ENCODE measurements around the genes POLR2E and CBARP.

DNA sequence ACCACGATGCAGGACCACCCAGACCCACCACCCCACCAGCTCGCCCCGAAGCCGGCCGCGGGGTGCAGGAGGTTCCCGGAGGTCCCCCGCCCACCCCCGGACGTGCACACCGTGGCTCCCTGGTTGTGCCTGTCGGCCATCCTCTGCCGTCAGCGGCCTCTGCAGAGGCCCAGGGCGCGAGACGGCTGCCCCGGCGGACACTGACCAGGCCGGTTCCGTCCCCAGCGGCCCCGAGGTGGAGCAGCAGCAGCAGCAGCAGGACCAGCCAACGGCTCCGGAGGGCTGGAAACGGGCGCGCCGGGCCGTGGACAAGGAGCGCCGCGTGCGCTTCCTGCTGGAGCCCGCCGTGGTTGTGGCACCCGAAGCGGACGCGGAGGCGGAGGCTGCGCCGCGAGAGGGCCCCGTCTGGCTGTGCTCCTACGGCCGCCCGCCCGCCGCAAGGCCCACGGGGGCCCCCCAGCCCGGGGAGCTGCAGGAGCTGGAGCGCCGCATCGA, 8.8 kb downstream of the GRIN3B start:
- PRO-cap = no peak

DNA sequence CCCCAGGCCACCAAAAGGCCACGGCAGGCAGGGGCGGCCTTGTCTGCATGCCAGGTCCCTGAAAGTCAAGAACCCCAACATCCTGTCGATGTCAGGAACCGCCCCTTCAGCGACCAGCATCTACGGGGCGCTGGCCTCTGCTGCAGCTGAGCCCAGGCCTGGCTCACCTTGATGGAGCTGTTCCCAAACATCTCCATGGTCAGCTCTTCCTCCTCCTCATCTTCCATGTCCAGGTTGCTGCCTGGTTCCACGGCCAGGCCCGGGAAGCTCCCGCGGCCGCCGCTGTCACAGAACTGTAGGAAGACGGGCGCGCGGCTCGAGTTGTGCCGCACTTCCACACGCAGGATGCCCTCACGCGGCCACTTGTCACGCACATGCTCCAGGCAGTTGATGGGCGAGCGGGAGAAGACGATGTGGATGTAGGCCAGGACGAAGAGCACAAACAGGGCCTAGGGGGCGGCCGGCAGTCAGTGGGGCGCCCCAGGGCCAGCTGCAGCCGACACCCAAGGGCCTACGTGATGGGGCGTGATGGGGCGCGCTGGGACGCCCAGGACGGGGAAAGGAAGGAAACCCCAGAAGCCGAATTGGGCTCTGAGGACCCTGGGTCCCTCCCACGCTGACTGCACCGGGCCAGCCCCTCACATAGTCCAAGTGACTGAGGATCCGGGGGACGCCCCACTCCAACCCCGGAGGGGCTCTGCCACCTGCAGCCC, 6.7 kb downstream of the TMEM259 start:
- PRO-cap = no peak

DNA sequence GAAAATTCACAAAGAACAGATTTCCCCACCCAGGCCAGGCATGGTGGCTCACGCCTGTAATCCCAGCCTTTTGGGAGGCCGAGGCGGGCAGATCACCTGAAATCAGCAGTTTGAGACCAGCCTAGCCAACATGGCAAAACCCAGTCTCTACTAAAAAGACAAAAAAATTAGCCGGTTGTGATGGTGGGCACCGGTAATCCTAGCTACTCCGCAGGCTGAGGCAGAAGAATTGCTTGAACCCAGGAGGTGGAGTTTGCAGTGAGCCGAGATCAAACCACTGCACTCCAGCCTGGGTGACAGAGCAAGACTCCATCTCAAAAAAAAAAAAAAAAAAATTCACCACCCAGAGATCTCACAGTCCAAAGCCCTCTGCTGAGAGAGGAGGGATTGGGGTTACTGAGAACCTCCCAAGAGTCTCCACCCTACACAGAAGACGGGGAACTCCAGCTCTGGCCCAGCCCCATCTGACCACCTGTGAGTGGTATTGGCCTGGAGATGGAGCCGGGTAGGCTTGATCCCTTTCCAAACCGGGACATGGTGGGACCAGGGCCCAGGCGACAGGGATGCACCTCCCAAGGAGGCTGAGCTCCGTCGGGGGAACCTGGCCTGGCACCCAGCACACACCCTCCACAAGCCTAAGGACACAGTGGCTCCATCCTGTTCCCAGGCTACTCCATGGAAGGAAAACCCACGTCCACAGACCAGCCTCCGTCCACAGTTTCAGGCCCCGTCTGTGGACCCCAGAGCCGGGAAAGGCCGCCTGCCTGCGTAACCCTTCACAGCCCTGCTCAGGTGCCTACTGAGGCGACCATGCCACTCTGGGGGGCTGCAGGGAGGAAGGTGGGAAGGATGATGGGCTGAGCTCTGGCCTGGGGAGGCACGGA, 2.0 kb downstream of the TMEM259 start:
- PRO-cap = no peak

DNA sequence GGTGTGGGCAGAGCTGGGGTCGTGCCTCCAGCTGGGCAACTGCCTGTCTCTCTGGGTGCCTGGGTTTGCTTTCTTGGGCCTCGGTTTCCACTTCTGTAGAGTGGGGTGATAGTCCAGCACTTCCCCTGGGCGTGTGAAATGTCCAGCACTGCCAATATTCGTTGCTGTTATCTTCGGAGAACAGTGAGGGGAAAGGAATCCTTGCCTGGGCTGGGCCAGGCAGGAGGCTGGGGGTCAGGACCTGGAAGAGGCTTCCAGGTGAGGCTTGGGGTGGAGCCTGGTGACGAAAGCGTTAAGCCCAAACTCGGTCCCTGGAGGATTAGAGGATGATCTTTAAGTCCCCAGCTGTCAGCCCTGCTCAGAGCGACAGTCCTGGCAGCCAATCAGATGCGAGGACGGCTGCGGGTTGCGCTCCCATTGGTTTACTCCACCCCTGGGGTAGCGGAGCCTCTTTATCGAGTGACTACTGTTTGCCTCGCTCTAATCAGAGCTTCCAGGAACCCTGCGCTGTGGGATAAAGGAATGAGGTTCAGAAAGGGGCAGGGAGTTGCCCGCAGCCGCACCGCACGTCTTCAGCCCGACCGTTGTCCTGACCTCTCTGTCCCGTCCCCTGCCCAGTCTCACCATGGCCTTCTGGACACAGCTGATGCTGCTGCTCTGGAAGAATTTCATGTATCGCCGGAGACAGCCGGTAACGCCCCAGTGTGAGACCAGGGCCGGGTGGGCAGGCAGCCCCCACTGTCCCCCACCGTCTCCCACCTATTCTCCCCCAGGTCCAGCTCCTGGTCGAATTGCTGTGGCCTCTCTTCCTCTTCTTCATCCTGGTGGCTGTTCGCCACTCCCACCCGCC, 1.1 kb downstream of the ABCA7 start:
- PRO-cap = no peak

DNA sequence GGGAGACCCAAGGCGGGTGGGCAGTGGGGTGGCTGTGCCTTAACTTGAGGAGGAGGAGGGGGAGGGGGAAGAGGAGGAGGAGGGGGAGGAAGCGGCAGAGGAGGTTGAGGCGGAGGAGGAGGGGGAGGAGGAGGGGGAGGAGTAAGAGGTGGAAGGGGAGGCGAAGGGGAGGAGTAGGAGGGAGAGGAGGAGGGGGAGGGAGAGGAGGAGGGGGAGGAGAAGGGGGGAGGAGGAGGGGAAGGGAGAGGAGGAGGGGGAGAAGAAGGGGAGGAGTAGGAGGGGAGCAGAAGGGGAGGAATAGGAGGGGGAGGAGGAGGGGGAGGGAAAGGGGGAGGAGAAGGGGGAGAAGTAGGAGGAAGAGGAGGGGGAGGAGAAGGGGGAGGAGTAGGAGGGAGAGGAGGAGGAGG, 12.4 kb downstream of the ABCA7 start:
- PRO-cap = no peak

DNA sequence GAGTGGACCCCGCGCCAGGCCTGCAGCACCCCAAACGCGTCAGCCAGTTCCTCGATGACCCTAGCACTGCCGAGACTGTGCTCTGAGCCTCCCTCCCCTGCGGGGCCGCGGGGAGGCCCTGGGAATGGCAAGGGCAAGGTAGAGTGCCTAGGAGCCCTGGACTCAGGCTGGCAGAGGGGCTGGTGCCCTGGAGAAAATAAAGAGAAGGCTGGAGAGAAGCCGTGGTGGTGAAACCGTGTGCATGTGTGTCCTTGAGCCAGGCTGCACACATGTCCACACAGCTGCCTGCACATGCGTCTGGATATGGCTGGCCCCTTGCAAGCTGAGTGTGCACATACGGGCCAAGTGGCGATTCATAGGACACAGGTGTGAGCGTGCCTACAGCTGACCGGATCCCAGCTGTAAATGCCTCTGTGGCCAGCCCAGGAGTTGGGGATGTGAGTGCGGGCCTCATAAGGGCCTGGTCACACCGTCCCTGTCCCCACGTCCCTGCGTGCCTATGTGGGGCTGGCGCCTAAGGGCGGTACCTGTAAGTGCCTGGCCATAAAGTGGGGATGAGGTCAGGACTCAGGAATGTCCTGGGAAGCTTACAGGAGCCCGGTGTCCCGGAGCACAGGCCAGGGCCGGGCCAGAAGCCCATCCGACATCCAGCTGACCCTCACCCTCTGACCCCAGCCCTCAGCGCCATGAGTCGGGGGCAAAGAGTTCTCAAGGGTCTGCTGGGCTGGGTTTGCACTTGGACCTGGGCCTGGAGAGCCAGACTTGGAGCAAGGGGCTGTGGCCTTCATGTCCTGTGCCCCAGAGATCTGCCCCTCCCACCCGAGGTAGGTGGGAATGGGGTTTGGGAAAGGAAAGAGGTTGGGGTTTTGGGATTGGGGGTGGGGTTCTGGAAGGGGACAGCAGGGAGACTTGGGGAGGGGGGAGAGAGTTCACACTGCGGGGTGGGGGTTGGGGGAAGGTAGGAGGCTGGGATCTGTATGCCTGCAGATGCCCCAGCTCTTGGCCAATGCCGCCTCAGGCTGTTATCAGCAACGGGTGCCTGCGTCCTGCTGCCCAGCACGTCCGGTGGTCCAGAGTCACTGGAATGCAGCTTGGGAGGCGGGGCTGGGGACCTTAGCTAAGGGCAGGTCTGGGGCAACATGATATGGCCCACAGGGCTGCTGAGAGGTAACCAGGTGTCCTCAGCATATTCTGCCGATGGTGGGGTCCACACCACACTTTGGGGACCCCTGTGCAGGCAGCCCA, 1.2 kb upstream of the ARHGAP45 start:
- PRO-cap = no peak

GRCh38 chr19:1079177-1080569, 12.7 kb downstream of the ARHGAP45 start:
- PRO-cap = no peak

DNA sequence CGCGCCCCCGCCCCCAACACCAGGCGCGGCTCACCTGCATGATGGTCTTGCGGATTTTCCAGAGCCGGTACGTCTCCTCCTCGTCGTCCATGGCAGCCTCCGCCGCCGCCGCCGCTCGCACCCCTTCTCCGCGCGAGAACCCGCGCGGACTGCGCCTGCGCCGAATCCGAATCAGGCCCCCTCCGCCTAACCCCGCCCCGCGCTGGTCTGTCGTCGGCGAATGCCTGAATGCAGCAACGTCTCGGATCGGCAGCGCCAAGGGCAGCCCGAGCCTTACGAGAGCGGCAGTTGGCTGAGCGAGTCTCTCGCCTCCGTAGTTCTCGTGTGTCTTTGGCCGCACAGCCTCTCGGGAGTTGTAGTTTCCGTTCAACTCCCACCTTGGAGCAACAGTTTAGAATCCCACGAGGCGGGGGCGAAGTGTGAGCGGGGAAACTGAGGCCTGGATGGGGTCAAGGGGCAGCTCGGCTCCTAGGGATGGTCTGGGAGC, at the start of gene POLR2E:
Gene POLR2E (minus strand): TSS at position 151 of the 487 bp plus-strand sequence.
- PRO-cap = unidirectional peak, minus-strand start at position 128 of the sequence

DNA sequence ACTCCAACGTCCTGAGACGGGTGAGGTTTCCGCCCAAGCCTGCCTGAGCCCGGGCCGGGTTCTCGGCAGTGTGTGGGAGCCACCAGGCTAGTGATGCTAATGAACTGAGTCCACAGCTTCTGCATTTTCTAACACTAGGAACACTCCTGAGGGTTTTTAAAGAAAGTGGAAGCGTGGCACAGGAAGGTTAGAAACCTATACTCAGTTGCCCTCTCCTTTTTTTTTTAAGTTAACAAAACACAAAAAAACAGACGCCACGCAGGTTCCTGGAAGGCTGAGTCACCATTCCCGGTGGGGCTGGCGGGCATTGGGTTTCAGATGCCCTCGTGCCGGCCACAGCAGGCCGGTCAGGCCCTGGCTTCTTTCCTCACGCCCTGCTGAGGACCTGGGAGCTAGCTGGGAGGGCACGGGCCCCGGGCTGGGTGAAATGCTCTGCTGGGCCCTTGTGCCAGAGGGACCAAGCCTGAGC, 22.3 kb downstream of the GPX4 start:
- PRO-cap = no peak

DNA sequence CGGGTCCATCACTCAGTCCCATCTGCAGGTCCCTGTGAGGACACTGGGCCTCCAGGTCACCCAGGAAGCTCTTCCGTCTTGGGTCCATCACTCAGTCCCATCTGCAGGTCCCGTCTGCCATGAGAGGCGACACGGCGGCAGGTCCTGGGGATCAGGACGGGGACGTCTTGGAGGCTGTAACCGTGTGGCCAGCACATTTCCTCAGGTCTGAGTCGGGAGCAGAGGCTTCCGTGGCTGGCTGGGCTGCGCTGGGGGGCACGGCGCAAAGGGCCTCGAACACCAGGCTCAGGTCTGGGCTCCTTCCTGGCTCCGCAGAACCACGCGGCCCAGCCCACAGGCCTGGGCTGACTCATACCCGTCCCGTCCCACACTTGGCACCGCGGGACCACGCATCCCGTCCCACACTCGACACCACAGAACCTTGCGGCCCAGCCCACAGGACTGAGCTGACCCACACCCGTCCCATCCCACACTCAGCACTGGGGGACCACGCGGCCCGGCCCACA, 30.2 kb downstream of the SBNO2 start:
- PRO-cap = no peak

DNA sequence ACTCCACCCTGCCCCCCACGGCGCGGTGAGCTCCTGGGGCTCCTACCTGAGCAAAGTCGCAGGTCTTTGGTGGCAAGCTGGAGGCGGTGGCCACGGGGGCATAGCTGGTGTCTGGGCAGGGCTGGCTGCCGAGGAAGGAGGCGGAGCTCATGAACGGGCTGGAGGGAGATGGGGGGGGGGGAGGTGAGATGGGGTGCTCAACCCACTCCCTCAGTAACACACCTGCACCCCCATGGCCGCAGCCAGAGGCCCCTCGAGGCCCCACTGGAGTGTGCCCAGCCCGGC, 26.9 kb downstream of the SBNO2 start:
- PRO-cap = no peak

DNA sequence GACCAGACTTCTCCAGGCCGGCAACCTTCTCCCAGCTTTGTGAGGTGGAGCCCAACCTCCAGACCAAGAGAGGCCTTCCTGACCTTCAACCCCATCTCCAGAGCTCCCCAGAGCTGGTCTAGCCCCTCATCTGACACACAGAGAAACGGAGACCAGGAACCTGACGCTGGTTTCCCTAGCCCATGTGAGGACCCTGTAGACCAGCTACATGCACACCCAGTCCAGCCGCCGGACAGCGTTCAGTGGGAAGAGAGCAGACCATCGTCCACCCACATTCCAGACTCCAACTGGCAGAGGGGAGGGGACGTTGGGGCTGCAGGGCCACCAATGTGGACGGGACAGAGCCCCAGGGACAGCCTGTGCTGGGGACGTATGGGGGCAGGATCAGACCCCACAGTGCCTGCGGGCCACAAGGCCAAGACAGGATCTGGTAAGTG, 11.4 kb downstream of the SBNO2 start:
- PRO-cap = no peak

- PRO-cap = bidirectional peak, plus-strand start at chr19:1169029, minus-strand start at chr19:1168943; bidirectional peak, plus-strand start at chr19:1169306, minus-strand start at chr19:1169207
These were observed 5.4 kb downstream of the SBNO2 start for GRCh38 chr19:1168273-1169508.

DNA sequence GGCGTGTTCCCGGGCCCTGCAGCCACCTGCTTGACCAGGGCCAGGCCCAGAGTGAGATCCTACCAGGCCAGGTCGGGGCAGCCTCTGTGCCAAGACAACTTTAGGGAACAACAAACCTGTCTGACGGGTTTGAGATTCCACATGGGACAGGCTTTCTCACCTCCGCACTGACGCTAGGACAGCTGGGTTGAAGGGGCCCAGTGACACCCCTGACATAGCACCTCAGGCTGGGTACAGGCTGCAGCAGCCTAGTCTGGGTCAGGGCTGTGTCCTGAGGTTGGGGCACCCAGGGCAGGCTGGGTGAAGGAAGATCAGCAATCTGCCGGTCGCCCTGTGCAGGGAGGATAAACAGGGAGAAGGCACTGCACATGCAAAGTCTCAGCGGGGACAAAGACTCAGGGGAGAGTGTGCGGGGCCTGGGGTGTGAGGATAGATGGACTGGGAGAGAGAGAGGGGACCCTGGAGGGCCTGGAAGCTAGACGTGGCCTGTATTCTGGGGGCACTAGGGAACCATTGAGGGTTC, 7.7 kb upstream of the SBNO2 start:
- PRO-cap = no peak

- PRO-cap = no peak
These were observed 773 bp downstream of the STK11 start for GRCh38 chr19:1206221-1206881.

- PRO-cap = no peak
These were observed 5.9 kb downstream of the STK11 start for GRCh38 chr19:1211345-1211969.

GRCh38 chr19:1214686-1215787, 9.5 kb downstream of the STK11 start:
- PRO-cap = unidirectional peak, plus-strand start at chr19:1215344

GRCh38 chr19:1229787-1230003, 8.1 kb downstream of the CBARP start:
- PRO-cap = no peak

- PRO-cap = bidirectional peak, plus-strand start at chr19:1238151, minus-strand start at chr19:1238005
These were observed at the start of gene CBARP for GRCh38 chr19:1237688-1238503. Gene CBARP, minus strand, starts transcription at chr19:1238005.

DNA sequence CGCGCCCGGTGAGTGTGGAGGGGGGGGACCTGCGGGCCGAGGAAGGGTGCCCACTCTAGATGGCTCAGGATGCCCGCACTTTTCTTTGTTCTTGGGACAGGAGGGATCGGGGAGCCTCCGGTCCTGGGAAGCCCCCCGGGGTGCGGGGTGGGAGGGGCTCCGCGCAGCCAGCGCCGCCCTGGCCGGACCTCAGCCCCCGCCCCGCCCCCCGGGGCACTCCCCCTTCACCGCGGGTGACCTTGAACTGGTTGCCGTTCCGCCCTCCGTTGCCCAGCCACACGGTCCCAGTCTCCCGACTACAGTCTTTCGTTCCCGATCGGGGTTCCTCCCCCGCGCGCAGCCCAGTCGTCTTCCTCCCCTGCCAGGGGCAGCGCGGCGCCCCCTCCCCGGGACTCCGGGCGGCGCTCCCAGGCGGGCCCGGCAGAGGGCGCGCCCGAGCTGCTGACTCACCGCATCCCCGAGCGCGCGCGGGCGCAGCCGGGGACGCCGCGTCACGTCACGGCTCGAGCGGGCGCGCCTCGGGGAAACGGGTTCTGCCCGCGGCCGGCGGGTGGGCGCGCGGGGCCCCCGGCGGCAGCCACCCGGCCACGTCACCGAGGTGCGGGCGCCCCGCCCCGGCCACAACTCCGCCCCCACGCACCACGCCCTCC, 395 bp downstream of the MIDN start:
- PRO-cap = no peak

Measured in penis (tissue), 1 donor.